Metastatic Lung Carcinoma in the Adrenal Gland (tissue), 1 donor: ENCODE data around the genes PAQR9, PLSCR2 and ZIC1.

DNA sequence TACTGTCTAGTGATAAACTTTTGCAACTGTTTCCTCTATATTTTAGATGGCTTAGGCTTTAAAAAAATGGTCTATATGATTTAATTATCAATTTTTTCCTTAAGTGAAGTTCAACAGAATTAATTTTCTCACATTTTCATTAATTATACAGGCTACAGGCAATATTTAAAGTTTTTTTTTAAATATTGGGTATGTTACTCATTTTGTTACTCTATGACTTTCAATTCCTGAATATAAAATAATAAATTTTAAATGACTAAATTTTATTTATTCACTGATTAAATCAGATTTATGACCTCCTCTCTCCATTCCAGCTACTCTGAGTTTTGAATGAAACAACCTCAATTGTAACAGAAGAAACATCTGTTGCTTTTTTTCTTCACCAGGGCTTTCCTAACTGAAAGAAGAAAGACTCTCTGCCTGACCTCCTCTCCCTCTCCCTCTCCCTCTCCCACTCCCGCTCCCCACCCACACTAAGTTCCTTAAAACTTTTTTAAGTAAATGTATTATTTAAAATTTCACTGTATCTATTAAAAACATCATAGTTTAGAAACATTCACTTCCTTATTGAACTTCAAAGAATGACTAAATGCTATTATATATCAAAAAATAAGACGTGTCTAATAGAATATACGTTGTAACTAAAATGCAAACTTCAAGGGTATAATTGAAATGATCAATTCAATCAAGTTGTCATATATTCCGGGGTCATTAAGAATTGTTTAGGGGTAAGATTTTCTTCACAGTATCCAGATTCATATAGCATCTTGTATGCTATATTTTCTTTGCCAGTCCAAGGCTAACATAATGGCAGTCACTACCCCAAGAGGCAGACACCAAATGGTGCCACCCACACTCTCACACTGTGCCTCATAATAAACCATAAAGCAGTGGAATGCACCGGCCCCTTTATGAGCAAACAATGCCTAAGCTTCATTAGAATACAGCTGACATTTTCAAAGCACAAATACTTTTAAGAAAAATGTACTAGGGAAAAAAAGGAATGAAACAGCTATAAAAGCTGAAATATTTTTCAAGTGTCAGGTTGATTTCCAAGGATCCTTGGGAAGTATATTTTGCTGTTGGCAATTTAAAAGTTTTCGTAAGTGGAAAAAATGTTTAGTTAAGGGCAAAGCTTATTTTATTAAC, 121.9 kb downstream of the TFDP2 start:
- PRO-cap, result no peak

GRCh38 chr3:142215174-142215478, 10.3 kb downstream of the GK5 start:
- PRO-cap, result no peak

- PRO-cap, result no peak
These were observed 17.0 kb downstream of the XRN1 start for GRCh38 chr3:142430781-142431390.

DNA sequence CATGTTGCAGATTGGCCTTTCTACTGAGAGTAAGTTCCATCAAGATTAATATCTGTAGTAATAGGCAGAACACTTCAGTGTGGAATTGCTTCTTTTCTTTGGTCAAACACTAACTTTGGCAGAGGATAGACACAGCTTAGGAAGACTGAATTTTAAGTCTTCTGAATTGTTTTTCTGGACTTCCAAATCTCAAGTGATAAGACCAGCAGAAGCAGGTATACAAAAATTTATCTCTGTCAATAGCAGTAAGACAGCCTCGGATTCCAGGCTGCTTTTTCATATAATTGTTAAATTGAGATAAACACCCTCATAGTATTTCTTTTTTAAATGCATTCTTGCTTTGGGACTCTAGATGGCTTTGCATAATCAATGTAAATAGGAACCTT, 27.1 kb downstream of the PLS1 start:
- PRO-cap, result no peak

DNA sequence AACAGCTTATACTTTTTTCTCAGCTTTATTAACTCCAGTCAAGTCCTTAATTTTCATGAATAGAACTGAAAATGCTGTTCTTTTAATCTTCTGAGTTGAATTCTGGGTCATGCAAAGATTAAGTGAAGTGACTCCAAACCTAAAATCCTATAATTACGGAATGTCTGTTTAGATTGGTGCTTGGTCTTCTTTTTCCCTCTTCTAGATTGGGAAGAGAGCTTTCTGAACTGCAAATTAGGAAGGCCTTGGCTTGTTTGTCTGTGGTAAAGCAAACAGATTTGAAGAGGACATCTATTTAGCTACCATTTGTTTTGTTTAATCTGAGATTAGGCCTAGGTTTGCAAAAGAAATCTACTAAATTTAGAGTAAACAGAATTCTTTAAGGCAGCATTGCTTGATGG, 23.5 kb downstream of the PAQR9 start:
- PRO-cap, result no peak

GRCh38 chr3:142963544-142964564, at the start of gene PAQR9:
PAQR9 (minus strand) TSS chr3:142963674.
- PRO-cap, result no peak

DNA sequence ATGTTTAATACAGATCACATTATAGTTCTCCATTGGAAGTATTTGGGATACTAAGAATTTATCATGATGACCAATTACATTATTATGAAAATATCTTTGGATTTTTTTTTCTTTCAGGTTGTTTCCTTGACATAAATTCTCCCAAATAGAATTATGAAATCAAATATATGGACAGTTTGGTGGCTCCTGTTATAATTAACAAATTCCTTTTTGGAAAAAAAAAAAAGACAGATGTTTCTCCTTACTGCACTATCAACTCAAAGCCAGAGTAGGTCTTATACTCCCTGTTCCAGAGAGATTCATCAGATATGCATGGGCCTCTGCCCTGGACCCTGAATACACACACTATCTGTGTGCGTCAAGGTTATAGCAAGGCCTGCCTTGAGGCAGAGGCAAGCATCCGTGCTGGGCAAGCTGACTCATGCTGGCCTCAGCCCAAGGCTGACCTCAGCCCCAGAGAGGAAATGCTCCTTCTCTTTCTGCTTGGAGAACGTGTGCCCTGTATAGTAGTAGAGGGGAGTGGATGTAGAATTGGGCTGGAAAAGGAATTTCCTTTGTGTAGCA, 13.0 kb upstream of the PAQR9 start:
- PRO-cap, result no peak

DNA sequence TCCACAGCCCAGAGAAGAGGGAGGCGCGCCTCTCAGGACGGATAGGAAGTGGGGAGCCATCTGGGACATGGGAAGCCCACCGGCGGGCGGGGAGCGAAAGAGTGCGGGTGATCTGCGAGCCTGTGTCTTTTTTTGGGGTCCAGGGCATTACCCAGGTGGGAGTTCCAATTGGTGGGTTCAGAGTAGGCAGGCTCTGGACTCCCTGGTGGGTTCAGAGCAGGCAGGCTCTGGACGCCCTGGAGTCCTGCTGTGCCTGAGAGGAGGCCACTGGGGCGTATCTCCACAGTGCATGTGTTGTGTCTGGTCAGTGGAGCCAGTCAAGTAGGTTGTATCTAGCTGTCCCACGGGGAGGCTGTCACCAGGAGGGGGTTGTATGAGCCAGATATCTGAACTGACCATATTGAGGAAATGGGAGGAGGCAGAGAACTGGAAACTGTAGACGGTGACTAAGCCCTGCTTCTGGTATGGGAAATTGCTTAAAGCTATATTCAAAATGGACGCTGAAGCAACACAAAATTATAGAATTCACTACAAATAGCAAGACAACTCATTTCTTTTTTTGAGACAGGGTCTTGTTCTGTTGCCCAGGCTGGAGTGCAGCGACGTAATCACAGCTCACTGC, 34.6 kb upstream of the CHST2 start:
- PRO-cap, result no peak

DNA sequence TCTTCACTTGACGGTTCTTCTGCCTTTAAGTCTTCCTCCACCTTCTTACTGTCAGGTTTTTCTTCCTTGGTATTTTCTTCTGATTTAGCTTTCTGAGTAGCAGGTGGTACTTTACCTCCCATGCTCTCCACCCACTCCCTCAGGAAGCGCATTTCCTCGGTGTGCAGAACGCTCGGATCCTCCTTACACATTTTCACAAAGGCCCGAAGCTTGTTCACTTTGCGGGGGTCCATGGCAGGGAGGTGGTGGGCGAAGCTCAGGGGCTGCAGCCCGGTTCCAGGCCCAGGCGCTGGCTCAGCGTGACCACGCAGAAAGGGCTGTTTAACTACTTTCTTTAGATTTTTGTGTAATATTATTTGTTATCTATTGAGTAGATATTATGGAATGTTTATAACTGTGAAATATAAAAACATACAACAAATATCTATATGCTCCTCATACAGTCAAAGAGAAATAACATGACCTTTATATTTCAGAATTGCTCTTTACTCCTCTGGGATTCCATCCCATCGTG, 330.2 kb downstream of the SLC9A9 start:
- PRO-cap, result no peak

DNA sequence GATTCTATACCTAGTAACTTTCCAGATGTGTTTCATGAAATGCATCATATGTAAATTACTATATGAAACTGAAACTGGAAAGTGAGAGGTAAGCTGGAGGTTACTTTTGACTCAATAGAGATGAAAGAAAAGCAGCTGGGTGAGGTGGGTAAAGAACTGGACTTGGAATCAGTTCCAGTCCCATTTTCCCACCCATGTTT, 312.3 kb downstream of the SLC9A9 start:
- PRO-cap, result no peak

GRCh38 chr3:143824257-143824822, 23.9 kb downstream of the SLC9A9 start:
- PRO-cap, result no peak

DNA sequence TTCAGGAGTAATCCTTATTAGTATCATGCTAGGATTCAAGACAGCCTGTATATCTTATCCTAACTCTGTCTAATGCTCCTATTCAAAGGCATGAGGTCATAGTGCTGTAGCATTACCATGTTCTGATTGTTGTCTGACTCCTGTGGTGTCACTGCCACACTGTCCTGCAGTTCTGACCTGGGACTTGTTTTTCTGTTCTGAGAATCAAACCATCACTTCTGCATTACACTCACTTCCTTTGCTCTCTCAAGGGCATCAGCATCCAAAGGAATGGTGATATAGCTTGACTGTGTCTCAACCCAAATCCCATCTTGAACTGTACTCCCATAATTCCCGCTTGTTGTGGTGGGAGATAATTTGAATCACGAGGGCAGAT, 146.6 kb downstream of the DIPK2A start:
- PRO-cap, result no peak

DNA sequence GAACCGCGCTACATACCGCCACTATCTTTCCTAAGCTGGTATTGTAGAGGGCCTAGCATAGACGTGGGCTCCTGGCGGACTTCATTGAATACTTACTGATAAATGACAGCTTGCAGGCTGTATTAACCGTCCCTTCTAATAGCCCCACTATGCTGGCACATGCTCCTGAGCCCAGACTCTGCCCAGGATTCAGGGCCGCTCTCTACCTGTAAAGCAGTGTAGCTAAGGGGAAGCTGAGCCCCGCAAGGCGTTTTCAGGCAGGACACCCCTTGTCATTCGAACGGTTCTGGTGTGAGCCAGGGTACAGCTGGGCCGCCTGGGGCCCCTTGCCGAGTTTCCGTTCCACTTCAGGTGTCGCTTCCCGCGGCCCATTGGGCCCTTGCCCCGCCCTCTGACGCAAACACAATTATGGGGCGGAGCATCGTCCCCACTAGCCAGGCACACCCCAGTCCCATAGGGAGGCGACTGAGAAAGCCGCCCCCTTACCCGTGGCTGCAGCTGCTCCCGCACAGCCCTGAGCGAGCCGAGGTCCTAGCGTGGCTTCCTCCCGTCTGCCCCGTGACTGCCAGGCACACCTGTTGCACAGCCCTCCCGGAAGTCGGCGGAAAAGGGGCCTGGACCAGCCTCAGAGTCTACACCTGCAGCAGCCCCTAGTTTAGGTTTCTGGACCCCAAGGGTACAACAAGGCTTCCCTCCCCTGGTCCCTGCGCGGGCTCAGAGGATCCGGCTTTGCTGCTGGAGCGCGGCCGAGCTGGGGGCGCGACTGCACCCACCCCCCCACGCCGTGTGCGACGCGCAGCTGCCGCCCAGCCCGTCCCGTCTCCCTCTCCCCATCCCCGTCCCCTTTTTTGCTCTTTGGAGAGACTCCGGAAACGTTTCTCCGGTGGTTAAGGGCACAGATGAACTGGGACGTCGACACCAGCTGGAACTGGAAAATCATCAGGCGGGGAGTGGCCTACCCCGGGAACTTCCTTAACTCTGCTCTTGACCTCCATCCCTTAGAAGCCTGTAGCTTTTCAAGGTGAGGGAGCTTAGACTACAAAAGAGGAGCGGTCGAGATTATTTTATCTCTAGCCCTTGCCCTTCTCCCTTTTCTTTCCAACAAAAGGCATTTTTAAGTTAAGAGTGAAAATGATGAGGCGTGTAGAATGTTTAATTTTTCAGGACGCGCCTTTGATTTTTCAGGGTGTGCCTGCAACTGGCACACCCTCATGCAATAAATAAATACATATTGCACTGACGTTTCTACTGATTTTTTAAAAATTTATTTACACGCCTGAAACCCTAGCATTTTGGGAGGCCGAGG, at the start of gene PLSCR2:
TSS of gene PLSCR2 (minus strand) at position 553 of the 1,306 bp plus-strand sequence.
- PRO-cap, result bidirectional peak, plus-strand start at position 511 of the sequence, minus-strand start at position 364 of the sequence; bidirectional peak, plus-strand start at position 606 of the sequence, minus-strand start at position 553 of the sequence; bidirectional peak, plus-strand start at position 898 of the sequence, minus-strand start at position 823 of the sequence; bidirectional peak, plus-strand start at position 975 of the sequence, minus-strand start at position 930 of the sequence

DNA sequence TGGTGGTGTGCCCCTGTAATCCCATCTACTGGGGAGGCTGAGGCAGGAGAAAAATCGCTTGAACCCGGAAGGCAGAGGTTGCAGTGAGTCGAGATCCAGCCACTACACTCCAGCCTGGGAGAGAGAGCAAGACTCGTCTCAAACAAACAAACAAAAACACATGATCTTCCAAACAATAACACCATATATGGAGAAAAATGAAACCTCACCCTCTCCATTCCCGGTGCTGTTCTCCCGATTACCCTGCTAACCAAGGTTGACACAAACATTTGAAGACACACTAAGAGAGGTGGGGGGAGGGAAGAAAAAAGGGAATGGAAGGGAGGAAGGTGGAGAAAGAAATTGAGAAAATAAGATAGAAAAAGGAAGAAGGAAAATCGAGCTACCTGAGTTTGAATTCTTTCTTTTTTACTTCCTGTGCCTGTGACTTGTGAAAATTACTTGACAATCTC, 1.1 kb upstream of the PLSCR2 start:
- PRO-cap, result unidirectional peak, minus-strand start at position 245 of the sequence

- PRO-cap, result no peak
These were observed 17.7 kb downstream of the ZIC4 start for GRCh38 chr3:147388598-147389072.

GRCh38 chr3:147409260-147409479, at the start of gene ZIC1:
ZIC1 (plus strand) TSS chr3:147409365.
- PRO-cap, result no peak

- PRO-cap, result no peak
These were observed 2.2 kb downstream of the ZIC1 start for GRCh38 chr3:147411376-147411767.

GRCh38 chr3:148280701-148281006, 417.0 kb upstream of the AGTR1 start:
- PRO-cap, result unidirectional peak, minus-strand start at chr3:148280833

DNA sequence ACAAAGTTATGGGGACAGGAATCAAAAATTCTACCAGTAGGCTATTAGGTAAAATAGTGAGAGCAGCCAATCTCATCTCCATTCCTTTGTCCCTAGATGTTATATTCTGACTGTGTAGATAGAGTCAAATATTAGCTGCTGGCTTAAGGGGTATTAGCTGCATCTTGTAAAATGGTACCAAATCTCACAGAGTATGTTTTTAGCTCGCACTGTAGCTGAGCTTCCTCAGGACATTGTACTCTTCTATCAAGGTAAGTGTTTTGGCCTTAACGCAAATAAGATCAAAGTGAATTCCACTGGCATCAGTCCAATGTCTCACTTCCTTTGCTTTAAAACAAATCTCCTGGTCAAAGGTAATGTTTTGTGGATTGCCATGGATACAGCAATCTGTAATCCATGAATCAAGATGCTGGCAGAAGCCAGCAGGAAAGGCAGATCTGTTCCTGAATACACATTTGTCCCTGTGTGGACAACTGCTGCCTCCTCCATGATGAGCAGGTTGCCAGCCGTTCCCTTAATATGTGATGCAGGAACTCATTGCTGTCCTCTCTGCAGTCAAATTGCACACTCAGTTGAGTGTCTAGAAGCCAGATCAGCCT, 96.8 kb upstream of the AGTR1 start:
- PRO-cap, result no peak

GRCh38 chr3:148955593-148956277, 35.6 kb upstream of the GYG1 start:
- PRO-cap, result no peak